Mammary epithelial cell (primary cell): ENCODE measurements around a stretch of chr6.

- CAGE, long polyA plus RNA, result no peak
- RRBS, result no CpG with 5 or more reads among the region's 5 CpGs
These were observed 75.3 kb upstream of the ADGRB3 start for GRCh38 chr6:68559749-68560176.

- CAGE, long polyA plus RNA, result no peak
- RRBS, result no CpG with 5 or more reads among the region's 18 CpGs
These were observed 564.0 kb downstream of the LMBRD1 start for GRCh38 chr6:69232763-69233156.

DNA sequence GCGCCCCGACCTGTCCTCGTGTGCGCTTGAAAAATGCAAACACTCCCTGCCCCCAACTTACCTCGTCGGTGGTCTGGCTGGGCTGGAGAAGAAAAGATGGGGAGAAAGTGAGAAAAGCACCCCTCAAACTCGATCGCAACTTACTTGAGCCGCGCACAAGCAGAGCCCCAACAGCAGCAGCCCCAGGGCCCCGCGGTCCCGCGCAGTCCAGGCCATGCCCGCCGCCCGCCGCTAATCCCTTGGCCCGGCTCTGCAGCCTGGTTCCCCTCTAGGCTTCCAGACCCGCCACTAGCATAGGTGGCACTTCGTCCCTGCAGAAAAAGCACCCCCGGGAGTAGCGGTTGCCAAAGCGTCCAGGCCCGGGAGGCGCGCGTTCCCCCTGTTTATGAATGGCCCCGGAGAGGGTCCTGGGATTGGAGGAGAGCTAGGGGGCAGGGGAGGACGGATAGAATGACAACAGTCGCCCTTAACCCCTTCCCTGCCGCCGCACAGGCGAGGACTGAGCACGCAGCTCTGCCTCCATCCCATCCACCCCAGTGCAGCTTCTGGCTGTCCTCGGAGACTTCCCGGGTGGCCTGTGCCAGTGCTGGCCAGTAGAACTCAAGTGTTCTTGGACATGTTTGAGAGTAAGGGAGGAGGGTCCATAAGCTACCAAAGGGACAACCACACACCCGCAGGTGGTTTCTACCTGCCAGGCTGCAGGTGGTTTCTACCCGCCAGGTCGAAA, 19.9 kb downstream of the COL9A1 start:
- CAGE, long polyA plus RNA, result no peak
- RRBS, result 40% methylated on average over 7 of the region's 40 CpGs

- CAGE, long polyA plus RNA, result no peak
- RRBS, result no CpG with 5 or more reads among the region's 4 CpGs
These were observed 1.5 kb downstream of the SMAP1 start for GRCh38 chr6:70669160-70669614.

DNA sequence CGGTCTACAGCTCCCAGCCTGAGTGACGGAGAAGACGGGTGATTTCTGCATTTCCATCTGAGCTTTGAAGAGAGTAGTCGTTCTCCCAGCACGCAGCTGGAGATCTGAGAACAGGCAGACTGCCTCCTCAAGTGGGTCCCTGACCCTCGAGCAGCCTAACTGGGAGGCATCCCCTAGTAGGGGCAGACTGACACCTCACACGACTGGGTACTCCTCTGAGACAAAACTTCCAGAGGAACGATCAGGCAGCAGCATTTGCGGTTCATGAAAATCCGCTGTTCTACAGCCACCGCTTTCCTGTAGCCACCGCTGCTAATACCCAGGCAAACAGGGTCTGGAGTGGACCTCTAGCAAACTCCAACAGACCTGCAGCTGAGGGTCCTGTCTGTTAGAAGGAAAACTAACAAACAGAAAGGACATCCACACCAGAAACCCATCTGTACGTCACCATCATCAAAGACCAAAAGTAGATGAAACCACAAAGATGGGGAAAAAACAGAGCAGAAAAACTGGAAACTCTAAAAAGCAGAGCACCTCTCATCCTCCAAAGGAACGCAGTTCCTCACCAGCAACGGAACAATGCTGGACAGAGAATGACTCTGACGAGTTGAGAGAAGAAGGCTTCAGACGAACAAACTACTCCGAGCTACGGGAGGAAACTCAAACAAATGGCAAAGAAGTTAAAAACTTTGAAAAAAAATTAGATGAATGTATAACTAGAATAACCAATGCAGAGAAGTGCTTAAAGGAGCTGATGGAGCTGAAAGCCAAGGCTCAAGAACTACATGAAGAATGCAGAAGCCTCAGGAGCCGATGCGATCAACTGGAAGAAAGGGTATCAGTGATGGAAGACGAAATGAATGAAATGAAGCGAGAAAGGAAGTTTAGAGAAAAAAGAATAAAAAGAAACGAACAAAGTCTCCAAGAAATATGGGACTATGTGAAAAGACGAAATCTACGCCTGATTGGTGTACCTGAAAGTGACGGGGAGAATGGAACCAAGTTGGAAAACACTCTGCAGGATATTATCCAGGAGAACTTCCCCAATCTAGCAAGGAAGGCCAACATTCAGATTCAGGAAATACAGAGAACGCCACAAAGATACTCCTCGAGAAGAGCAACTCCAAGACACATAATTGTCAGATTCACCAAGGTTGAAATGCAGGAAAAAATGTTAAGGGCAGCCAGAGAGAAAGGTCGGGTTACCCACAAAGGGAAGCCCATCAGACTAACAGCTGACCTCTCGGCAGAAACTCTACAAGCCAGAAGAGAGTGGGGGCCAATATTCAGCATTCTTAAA, 115.6 kb downstream of the SMAP1 start:
- CAGE, long polyA plus RNA, result no peak
- RRBS, result no CpG with 5 or more reads among the region's 31 CpGs

DNA sequence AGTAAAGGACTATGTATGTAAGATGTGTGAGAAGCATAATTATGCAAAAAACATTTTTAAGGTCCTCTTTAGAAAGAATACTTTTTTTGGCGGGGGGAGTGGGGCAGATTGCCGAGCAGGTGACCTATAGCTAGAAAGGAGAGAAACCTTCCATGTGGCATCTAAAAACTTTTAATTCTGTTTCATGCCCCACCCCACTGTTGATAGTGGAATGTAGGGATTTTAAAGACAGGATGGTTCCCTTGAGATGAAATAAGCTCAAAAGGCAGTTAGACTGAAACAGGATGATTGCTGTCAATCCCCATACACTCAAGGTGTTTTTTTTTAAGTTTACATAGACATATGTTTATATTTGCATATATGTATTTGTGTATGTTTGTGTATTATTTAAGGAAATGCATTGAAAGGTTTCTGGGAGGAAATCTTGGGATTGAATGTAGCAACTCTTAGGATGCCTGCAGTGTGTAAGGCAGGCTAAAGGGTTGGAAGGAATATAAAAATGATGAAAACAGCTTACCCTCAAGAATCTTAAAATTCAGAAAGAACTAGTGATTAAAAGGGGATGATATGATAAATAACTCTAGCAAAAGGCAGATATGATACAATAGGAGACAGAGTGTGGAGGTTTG, 141.3 kb downstream of the B3GAT2 start:
- CAGE, long polyA plus RNA, result no peak
- RRBS, result no CpG with 5 or more reads among the region's 2 CpGs

- CAGE, long polyA plus RNA, result no peak
- RRBS, result no CpG with 5 or more reads among the region's 5 CpGs
These were observed 79.1 kb downstream of the OGFRL1 start for GRCh38 chr6:71367591-71368296.

DNA sequence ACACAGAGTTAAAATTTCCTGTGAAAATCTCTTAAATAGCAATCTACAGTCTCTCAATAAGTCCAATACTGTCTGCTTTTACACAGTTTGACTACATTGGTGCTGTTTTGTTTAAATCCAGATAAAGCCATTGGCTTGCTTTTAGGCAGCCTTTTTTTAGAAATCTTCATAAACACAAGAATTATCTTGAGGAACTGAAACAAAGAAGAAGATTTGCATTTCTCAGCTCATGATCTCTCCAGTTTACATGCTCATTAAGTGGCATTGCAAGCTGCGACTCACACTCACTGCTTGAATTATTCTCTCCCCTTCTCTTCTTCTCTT, 239.1 kb upstream of the KCNQ5 start:
- CAGE, long polyA plus RNA, result no peak
- RRBS, result no CpG with 5 or more reads among the region's 1 CpG

DNA sequence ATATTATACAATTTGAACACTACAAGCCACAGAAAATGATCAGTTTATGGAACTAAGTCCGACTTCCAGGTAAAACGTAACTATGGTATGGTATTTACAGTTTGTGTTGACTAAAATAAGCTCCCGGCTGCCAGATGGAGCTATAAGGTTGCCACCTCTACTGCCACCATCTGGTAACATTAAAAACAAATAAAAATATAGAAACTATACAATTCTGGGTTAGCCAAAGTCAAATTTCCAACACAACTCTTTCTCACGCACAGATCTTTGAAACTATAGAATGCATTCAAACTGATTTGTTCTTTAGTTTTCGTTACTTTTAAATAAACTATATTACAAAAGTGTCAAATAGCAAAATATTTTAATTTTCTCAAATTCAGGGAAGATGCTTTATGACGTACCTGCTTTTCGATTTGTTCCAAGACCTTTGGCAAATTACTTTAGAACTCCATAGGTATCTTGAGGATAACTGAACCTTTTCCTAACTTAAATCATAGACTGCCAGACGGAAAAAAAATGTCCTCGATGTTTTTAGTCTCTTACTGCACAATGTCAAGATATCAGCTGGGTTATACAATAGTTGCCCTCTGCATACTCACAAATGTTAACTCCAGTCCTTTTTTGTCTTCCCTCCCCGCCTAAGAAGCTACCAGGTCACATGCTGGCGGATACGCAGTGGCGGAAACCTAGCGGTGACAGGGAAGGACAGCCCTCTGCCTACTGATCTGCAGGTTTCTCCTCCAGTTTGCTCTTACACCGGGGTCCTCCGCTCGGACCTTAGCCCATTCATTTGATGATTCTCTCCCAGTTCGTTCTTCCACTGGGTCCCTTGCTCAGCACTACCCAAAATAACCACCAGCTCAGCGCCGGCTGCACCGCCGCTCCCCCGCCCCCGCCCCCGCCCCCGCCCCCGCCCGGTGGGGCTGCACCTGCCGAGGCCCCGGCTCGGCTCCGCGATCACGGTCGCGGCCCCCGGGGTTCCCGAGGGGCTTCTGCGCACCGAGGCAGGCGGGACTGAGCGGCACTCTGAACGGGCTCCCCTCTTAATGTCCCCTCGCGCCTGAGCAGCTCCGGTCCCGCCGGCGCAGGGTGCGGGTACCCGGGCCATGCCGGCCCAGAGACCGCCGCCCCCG, 810 bp downstream of the SLC17A5 start:
- CAGE, long polyA plus RNA, result no peak
- RRBS, result under 1% methylated on average over 14 of the region's 55 CpGs

GRCh38 chr6:73840626-73841694, 145.0 kb downstream of the CD109 start:
- CAGE, long polyA plus RNA, result no peak
- RRBS, result no CpG with 5 or more reads among the region's 31 CpGs

DNA sequence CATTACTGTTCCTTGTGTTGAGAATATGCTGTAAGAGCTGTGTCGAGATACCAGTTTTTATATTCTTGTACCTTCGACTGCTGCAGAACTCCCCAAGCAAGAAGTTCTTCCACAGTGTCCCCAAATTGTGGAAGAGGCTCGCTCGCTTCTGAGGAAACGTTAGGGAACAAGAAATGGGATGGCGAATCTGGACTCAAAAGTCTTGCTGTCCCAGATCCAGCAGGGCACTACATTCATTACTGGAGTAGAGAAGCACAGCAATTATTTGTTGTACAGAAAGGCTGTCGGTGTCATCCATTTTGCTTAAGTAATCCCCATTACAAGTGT, 625 bp upstream of the COX7A2 start:
- CAGE, long polyA plus RNA, result no peak
- RRBS, result no CpG with 5 or more reads among the region's 7 CpGs

GRCh38 chr6:75253562-75254634, 10.3 kb upstream of the COX7A2 start:
- CAGE, long polyA plus RNA, result no peak
- RRBS, result no CpG with 5 or more reads among the region's 7 CpGs

- CAGE, long polyA plus RNA, result no peak
- RRBS, result under 1% methylated on average over 23 of the region's 75 CpGs
These were observed 852 bp downstream of the SENP6 start for GRCh38 chr6:75602221-75603242.

- CAGE, long polyA plus RNA, result no peak
- RRBS, result no CpG with 5 or more reads among the region's 6 CpGs
These were observed 6.4 kb downstream of the SENP6 start for GRCh38 chr6:75607881-75608650.

DNA sequence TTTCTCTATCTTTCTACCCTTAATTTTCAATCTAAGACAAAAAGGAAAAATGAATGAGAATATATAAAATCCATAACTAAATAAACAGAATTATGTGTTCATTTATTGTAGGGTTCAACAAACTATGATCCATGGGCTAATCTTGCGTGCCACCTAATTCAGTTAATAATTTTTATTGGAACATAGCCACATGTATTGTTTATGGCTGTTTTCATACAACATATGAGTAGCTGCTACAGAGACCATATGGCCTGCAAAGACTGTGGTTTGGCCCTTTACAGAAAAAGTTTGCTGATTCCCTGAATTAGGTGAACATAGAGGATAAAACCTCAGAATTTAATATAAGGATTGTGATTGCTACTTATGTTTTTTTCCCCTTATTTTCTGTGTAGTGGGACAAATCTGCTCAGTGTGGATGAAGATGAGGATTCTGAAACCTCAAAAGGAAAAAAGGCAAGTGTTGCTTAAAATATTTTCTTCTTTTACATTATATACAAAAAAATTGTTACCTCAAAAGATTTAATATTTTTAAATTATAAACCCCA, 21.9 kb downstream of the SENP6 start:
- CAGE, long polyA plus RNA, result no peak
- RRBS, result no CpG with 5 or more reads among the region's 1 CpG

- CAGE, long polyA plus RNA, result no peak
- RRBS, result no CpG with 5 or more reads among the region's 4 CpGs
These were observed 159.5 kb downstream of the MYO6 start for GRCh38 chr6:75908494-75908923.

DNA sequence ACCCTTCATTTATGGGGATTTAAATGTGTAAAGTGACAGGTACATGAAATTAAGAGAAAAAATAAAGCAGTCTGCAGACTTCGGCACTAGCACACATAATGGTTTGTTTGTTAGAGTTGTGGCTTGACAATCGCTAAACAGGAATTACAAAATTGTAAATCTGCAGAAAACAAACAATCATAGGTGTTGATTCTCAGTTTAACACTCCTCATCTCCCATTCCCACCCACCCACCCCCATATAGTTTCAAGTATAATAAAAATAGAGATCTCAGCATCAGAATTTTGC, 2.0 kb downstream of the HTR1B start:
- CAGE, long polyA plus RNA, result no peak
- RRBS, result no CpG with 5 or more reads among the region's 2 CpGs

GRCh38 chr6:78628889-78630249, 238.0 kb upstream of the IRAK1BP1 start:
- CAGE, long polyA plus RNA, result no peak
- RRBS, result no CpG with 5 or more reads among the region's 54 CpGs

- CAGE, long polyA plus RNA, result no peak
- RRBS, result no CpG with 5 or more reads among the region's 1 CpG
These were observed 4.2 kb downstream of the PHIP start for GRCh38 chr6:79073813-79074312.

GRCh38 chr6:79078407-79079150, 525 bp upstream of the PHIP start:
- CAGE, long polyA plus RNA, result no peak
- RRBS, result 4% methylated on average over 4 of the region's 38 CpGs